Skeletal muscle tissue (tissue), 7 donors: ENCODE measurements around a stretch of chr6.

GRCh38 chr6:130920773-130921617 is 93.8 kb downstream of the SMLR1 start:
- PRO-cap, 3 experiments, result no peak in any of the 3 experiments
- RAMPAGE, long total RNA, result no peak
- RRBS, 2 experiments, result no CpG with 5 or more reads among the region's 10 CpGs

DNA sequence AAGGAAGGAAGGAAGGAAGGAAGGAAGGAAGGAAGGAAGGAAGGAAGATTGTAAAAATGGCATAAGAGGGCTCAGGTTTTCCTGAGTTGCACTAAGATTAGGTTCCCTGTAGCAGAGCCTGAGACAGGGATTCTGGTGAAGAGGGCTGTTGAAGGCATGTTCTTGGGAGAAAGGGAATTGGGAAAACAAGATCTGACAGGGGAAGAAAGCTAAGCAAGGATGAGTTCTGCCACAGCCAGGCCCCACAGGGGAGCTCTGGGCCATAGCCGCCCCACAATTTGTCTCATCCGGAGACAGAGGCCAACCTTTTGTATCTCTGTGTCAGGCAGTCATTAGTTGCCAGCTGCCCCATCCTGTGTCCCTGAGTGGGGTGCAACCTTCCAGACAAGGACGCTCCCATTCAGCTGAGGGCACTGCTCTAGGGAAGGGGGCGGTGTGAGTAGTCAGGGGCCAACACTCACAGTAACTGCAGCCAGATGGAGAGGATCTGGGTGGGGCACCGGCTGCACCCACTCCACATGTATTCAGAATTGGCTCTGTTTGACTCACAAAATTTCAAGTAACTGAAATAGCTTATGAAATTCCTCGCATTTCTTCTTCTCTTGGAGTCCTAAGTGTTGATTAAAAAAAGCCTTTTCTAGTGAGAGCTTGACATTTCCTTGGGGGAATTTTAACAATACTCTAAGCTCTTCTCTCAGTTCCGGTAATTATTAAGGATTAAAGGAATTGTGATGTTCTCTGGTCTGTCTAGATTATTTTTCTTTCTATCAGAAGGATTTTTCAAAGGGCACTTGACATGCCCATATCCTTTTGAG is 189.1 kb upstream of the ARG1 start:
- PRO-cap, 3 experiments, result no peak in any of the 3 experiments
- RAMPAGE, long total RNA, result no peak
- RRBS, 2 experiments, result no CpG with 5 or more reads among the region's 7 CpGs

DNA sequence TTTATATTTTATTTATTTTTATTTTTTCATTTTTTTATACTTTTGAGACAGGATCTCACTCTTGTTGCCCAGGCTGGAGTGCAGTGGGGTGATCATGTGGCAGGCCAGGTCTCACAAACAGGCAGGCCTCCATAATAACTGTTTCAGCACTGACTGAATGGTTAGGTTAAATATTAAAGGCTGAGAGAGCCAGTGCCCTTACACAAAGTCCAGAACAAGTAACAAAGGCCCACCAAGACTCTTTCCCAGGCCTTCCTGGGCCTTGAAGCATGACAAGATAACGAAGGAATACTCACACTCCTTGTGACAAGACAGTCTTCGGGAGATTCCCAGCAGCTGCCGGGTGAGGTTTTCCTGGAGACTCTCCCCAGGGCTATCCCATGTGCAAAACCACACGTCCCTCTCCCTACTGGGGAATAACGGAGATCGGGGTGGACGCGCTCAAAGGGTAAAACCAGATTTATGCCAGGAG is 1.7 kb upstream of the ENPP3 start:
- PRO-cap, 3 experiments, result no peak in any of the 3 experiments
- RAMPAGE, long total RNA, result no peak
- RRBS, 2 experiments, result no CpG with 5 or more reads among the region's 8 CpGs

DNA sequence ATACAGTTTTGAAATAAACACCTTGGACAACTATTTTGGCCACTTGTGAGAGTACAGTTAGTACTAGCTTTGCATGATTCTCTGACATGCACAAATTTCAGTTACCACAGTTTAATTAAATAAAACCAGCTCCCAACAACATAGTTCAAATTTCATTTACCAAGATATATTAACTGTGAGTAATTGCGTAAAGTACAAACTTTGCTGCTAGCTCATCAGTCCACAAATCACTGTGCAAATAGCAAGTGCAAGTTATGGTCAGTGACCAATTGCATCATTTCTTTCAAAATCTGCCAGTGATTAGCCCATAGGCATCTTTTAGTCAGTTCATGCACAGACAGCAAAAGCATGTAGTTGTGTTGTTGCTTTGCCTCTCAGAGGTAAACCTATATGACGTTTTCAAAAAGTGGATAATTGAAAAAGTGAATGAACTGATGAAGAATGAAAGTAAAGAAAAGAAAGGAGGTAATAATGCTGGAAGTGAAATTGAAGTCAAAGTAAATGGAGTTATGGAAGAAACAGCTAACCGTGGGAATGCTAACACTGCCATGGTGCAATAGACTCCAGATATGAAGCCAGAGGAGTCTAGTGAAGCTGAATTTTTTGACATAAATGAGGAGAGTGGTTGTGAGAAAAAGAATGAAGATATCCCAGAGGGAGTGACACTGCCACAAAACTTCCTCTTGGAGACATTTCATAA is 36.5 kb downstream of the ENPP1 start:
- PRO-cap, 3 experiments, result no peak in any of the 3 experiments
- RAMPAGE, long total RNA, result no peak
- RRBS, 2 experiments, result no CpG with 5 or more reads among the region's 3 CpGs

GRCh38 chr6:131846227-131846838 is 38.5 kb downstream of the ENPP1 start:
- PRO-cap, 3 experiments, result no peak in any of the 3 experiments
- RAMPAGE, long total RNA, result no peak
- RRBS, 2 experiments, result no CpG with 5 or more reads among the region's 7 CpGs

DNA sequence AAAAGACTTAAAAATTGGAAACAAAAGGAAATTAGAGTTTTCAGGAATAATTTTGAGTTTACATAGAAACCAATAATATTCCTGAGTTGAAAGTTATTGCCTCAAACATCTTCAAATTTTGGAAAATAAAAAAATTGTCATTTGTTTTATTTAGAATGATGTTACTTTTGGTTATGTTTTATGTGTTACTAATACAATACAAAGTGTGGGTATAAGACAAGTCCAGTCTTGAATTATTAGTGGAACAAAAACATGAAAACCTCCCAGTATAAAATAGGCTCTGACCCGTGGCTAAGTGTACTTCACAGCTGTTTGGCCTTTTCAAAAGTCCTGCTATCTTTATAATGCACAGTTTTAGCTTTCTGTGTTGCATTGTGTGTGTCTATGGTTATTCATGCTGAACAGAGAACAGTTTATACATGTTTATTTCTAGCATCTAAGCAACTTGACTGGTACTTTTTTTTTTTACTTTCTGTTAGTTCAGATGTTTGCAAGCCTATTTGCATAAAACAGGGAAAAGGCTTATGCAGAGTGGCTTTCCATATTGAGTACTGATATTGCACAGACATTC is 119.1 kb upstream of the CCN2 start:
- PRO-cap, 3 experiments, result no peak in any of the 3 experiments
- RAMPAGE, long total RNA, result no peak
- RRBS, 2 experiments, result no CpG with 5 or more reads among the region's 1 CpG

DNA sequence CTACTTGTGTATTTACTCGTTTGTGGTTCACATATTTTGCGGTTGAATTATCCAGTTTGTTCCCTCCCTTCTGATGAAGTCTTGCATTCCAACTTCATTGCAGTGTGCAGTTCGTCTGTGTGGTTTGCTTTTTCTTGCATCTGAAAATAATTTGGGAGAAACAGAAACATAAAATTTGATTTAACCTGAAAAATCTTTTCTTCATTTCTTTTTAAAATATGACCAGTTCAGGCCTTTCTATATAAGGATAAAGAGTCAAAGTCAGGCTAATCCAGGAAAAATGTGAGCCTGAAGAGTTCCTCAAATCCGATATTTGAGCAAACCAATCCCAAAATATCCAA is 202.2 kb upstream of the CCN2 start:
- PRO-cap, 3 experiments, result no peak in any of the 3 experiments
- RAMPAGE, long total RNA, result no peak
- RRBS, 2 experiments, result no CpG with 5 or more reads among the region's 4 CpGs

DNA sequence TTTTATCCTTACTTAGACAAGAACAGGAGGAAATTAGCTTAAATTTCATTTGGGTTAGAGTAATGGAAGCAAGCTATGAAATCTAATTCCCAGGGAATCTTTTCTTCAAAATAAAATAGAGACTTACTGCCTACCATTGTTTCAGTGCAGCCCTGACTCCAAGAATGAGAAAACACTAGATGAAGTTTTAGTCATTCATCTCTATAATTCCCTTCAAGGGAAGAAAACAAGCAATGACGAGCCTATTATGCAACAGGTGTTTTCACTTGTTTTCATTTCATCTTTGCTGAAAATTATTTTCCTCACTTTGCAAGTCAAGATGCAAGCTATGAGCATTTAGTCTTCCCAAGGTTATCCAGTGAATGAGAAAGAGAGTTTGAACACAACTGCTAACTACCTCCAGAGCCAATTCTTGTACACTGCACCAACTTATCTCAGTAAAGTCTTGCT is 37.1 kb downstream of the MOXD1 start:
- PRO-cap, 3 experiments, result no peak in any of the 3 experiments
- RAMPAGE, long total RNA, result no peak
- RRBS, 2 experiments, result no CpG with 5 or more reads among the region's 1 CpG

DNA sequence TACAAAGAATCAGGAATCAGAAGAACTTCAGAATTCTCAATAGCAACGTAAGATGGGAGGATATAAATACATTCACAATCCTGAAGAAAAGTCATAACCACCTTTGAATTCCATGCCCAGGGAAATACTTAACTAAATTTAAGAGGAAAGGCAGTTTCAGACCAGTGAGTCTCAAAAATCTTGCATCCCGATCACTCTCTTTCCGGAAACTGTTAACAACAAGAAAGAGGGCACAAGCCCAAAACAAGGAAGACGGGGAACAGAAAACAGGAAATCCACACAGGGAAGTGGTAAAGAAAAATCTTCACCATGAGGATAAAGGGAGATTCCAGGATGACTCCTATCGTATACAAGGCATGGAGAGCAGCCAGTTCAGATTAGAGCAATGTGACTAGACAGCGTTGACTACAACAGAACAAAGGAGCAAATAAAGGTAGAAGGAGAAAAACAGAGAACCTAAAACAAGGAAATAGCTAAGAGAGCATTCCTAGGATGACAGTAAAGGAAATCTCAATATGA is 26.6 kb downstream of the VNN1 start:
- PRO-cap, 3 experiments, result no peak in any of the 3 experiments
- RAMPAGE, long total RNA, result no peak
- RRBS, 2 experiments, result no CpG with 5 or more reads among the region's 6 CpGs

GRCh38 chr6:132712338-132712965 is 1.4 kb downstream of the VNN1 start:
- PRO-cap, 3 experiments, result no peak in any of the 3 experiments
- RAMPAGE, long total RNA, result no peak
- RRBS, 2 experiments, result no CpG with 5 or more reads among the region's 6 CpGs

GRCh38 chr6:132719654-132720322 is 5.9 kb upstream of the VNN1 start:
- PRO-cap, 3 experiments, result no peak in any of the 3 experiments
- RAMPAGE, long total RNA, result no peak
- RRBS, 2 experiments, result no CpG with 5 or more reads among the region's 8 CpGs

- PRO-cap, 3 experiments, result no peak in any of the 3 experiments
- RAMPAGE, long total RNA, result no peak
- RRBS, 2 experiments, result no CpG with 5 or more reads among the region's 16 CpGs
These were observed 512 bp upstream of the SLC18B1 start for GRCh38 chr6:132798834-132799464.

DNA sequence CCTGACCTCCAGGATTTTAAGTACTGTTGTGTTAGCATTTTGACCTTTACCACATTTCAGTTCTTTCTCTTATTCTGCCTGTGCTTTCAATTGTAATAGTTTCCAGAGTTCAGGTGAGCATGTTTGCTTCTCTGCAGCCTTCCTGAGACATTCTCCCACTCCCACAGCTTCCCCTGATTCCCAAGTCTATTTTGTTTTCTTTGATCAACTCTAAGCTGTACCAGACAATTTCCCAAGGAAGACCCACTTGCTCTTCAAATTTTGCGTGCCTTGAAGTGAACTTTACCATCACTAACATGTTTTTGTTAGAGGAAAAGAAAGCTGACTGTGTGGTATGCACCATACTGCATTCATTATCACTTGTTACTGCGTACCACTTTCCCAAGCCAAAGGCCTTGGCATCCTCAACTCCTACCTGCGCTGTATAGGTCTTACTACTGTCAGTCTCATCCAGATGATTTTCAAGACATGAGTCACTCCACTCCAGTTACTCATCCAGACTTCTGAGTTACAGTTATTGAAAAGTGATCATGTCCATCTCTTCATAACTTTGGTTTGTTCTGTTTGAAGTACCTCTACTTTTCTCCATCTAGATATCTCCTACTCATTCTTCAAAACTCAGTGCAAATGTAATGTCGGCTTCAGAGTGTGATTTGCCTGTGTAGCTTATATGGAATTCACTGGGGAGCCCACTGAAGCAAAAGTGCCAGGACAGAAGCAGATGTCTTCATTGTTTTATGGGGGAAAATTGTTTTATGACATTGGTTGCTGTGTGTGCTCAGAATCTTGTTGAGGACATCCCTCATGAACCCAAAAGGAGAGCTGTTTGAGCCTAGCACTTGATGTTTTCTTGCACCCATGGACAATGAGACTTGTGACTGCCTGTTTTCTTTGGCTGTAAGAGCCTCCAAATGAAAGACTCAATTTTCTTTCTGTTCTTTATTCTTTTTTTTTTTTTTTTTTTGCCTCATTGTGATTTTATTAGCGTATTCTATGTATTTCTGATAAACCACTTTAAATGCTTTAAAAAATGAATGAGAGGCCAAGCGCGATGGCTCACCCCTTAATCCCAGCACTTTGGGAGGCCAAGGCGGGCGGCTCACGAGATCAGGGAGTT is 5.3 kb downstream of the RPS12 start:
- PRO-cap, 3 experiments, result no peak in any of the 3 experiments
- RAMPAGE, long total RNA, result no peak
- RRBS, 2 experiments, result no CpG with 5 or more reads among the region's 10 CpGs

DNA sequence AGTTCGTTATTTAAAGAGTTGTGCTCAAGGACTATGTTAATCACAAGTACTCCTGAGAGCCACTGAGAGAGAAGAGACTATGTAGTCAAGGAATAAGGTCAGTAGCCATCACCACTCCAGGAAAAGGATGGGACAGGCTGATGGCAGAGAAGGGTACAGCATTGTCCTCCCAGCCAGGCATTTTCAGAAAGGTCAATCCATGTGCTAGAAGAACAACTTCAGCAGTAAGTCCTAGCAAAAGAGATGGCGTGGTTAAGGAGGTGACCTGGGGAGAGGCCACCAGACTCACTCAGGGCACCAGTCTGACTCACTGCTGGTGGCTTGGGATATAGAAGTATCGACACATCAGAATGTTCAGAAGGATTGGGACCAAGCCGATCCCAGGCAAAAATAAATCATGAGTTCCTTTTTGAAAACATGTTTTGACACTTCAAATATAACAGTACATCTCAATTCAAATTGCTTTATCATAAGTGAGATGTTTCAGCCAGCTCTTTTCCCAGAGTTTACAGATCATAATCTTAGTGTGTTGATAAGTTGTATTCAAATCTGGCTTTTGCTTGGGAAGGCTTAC is 6.5 kb downstream of the RPS12 start:
- PRO-cap, 3 experiments, result no peak in any of the 3 experiments
- RAMPAGE, long total RNA, result no peak
- RRBS, 2 experiments, result no CpG with 5 or more reads among the region's 4 CpGs

DNA sequence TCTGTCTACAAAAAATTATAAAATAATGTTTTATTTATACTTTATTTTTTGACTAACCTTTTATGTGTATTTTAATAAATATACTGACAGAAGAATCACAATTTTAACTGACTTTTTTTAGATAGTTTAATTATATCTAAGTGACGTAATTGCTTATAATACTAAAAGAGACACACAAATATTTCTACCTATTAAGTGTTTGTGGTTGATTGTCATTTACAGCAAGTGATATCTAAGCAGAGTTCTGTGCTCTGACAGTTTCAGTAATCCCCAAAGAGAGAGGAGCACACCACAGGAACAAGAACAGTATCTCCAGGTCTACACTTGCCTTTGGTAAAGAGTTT is 183.1 kb upstream of the EYA4 start:
- PRO-cap, 3 experiments, result no peak in any of the 3 experiments
- RAMPAGE, long total RNA, result no peak
- RRBS, 2 experiments, result no CpG with 5 or more reads among the region's 1 CpG

DNA sequence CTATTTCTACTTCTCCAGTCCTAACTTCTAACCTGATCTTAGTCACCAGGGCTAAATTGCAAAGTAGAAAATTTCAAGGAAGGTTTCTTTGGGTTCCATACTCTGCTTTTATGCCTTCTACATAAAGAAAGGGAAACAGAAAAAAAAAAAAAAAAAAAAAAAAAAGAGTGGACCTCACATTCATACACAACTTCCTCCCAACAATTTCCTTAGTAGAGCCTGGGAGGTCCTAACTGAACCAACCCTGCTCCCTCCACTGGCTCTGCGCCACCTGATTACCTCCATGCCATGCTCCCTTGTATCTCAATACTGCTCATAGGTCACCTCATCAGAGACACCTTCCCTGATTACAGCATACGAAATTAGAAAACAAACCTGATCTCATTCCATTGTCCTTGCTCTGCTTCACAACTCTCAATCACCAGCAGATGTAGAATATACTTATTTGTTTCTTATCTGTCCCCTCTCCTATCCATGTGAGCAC is 134.3 kb upstream of the EYA4 start:
- PRO-cap, 3 experiments, result no peak in any of the 3 experiments
- RAMPAGE, long total RNA, result no peak
- RRBS, 2 experiments, result no CpG with 5 or more reads among the region's 2 CpGs

- PRO-cap, 3 experiments, result no peak in any of the 3 experiments
- RAMPAGE, long total RNA, result no peak
- RRBS, 2 experiments, result 4 to 5% methylated on average over 4 of the region's 22 CpGs
These were observed 303 bp downstream of the EYA4 start for GRCh38 chr6:133241534-133241785.

GRCh38 chr6:133243290-133243763 is 2.2 kb downstream of the EYA4 start:
- PRO-cap, 3 experiments, result peak in 1 of 3 experiments; most common plus-strand start chr6:133243394 (in 1); most common minus-strand start chr6:133243470 (in 1)
- RAMPAGE, long total RNA, result no peak
- RRBS, 2 experiments, result no CpG with 5 or more reads among the region's 14 CpGs

DNA sequence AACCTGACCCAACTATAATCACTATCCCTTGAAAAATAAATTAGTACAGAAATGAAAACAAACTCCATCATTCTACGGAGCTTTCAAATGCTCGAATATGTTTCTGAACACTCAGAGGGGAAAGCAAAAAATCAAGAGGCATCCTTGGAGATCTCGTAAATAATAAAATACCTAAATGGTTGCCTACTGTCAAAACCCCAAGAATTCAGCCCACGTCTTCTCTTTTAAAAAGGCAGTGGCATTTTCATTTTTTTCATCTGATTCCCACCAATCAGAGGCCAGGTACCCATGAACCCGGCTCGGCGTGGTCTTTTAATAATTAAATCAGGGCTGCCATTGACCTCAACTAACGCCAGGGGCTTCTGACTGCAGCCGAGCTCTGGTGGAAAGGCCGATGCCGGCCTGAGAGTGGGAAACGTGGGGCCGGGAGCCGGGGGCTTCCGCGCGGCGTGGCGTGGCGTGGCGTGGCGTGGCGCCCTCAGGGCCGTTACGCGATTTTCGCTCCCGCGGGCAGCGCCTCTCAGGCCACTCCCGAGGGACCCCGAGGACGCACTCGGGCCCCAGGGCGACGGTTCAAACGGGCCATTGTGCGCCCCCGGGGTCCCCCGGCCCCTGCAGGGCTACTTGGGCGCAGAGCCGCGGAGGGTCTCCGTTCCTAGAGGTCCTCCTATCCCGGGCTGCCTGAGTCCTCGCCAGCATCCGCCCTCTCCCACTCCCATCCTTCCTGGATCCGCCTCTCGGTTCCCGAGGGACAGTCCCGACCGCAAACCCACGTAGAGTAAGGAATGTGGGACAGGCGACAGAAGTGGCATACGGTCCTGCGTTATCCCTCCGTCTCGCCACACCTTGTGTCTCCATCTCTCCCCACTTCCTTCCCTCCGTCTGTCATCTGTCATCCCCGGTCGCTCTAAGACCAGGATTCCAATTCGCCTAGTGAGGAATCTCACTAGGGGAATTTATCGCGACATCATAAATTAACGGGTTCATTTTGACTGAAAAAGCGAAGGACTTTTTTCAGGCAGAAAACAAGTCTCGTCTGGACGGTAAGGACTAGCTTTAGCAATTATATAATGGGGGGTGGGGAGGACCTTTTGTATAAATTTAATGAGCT is 981 bp upstream of the TBPL1 start:
- PRO-cap, 3 experiments, result peak in 3 of 3 experiments; most common plus-strand start position 375 of the sequence (in 2); most common minus-strand start position 909 of the sequence (in 3)
- RAMPAGE, long total RNA, result no peak
- RRBS, 2 experiments, result 1 to 2% methylated on average over 12 of the region's 68 CpGs

DNA sequence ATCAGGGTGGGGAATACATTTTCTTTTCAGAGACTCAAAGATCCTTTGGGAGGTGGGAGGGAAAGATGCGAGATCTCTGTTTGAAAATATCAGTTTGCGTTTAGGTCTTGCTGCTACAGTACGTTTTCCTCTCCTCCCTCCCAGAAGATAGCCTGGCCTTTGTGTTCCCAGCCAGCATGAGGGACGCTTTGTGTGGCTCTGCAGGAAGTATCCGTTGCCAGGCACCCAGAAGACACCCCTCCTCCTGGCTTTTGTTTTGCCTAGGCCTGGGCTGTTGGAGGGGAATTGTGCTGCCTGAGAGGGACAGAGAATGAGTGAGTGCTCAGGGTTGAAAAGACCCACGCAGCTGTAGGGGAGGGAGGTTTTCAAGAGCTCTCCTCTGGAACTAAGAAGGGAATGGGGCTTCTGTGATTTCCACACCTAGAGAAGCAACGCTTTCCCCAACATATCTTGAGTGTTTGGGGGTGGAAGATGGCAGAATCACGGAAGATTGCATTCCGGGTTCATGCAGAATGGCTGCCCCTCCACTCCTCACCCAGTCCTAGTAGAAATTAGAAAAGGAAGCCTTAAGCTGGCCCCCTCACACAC is 22.0 kb upstream of the SLC2A12 start:
- PRO-cap, 3 experiments, result no peak in any of the 3 experiments
- RAMPAGE, long total RNA, result no peak
- RRBS, 2 experiments, result no CpG with 5 or more reads among the region's 9 CpGs